Measurements from ENCODE around the genes CCDC144A and NT5M.

- RRBS = no CpG with 5 or more reads among the region's 8 CpGs
CAGE:
- cytosol, long polyA plus RNA = no peak
- long polyA plus RNA = no peak
- nucleus, long polyA plus RNA = no peak
These were observed 16.8 kb upstream of the TRPV2 start for GRCh38 chr17:16398436-16399138.

DNA sequence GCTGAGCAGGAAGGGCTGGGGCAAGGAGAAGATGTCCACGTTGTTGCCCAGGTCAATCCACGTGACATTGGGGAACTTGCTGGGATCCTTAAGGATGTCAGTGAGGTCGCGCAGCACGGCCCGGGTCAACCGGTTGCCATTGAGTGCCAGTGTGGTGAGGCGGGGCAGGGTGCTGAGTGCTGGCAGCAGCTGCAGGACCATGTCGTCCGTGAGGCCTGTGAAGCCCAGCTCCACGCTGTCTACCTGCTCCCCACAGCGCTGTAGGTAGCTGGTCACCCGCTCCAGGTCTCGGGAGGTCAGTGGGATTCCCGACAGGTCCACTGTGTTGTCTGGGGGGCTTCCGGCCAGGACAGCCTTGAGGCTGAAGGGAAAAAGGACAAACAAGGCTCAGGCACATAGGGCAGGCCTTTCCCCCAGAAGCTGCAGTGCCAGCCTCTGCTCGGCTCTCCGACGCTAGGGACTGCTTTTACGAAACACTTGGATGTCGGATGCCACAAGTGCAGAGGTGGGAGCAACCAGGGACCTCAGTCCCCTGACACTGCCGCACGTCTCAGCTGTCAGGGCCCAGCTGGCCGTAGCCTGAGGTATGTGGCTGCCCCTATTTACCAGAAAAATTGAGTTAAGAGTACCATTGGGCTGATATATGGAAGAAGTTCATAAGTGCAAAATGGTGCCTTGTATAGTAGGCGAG is 28.5 kb downstream of the TRPV2 start:
- RRBS = no CpG with 5 or more reads among the region's 25 CpGs
CAGE:
- cytosol, long polyA plus RNA = no peak
- long polyA plus RNA = no peak
- nucleus, long polyA plus RNA = no peak

GRCh38 chr17:16490984-16491730 is 836 bp downstream of the LRRC75A start:
- RRBS = 7% methylated on average over 13 of the region's 34 CpGs
CAGE:
- cytosol, long polyA plus RNA = no peak
- long polyA plus RNA = no peak
- nucleus, long polyA plus RNA = no peak

- RRBS = no CpG with 5 or more reads among the region's 24 CpGs
CAGE:
- cytosol, long polyA plus RNA = no peak
- long polyA plus RNA = no peak
- nucleus, long polyA plus RNA = no peak
These were observed at the start of gene CCDC144A for GRCh38 chr17:16690101-16690528. Gene CCDC144A (plus strand): TSS chr17:16690241.

- RRBS = no CpG with 5 or more reads among the region's 4 CpGs
CAGE:
- cytosol, long polyA plus RNA = no peak
- long polyA plus RNA = no peak
- nucleus, long polyA plus RNA = no peak
These were observed 4.2 kb upstream of the TNFRSF13B start for GRCh38 chr17:16976100-16976622.

DNA sequence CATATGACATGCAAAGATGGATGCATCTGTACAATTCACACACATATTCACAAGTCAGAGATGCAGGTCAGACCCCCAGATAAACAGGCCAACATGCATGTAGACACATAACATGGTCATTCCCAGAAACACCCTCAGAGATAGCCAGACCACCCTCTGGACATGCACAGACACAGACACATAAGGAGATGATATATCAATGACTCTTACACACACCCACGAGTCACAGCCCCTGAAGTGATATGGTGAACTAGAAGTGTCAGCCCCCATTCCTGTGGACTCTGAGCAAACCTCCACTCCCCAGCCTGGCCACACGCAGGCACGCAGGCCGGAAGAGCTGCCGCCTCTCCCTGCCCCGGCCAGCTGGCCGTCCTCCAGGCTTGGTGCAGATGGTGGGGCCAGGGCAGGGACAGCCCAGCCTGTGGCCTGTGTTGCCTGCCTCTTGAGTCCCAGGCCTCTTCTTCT is 10.3 kb upstream of the MPRIP start:
- RRBS = no CpG with 5 or more reads among the region's 7 CpGs
CAGE:
- cytosol, long polyA plus RNA = no peak
- long polyA plus RNA = no peak
- nucleus, long polyA plus RNA = no peak

- RRBS = no CpG with 5 or more reads among the region's 10 CpGs
CAGE:
- cytosol, long polyA plus RNA = no peak
- long polyA plus RNA = no peak
- nucleus, long polyA plus RNA = no peak
These were observed 32.3 kb downstream of the PLD6 start for GRCh38 chr17:17173838-17174185.

DNA sequence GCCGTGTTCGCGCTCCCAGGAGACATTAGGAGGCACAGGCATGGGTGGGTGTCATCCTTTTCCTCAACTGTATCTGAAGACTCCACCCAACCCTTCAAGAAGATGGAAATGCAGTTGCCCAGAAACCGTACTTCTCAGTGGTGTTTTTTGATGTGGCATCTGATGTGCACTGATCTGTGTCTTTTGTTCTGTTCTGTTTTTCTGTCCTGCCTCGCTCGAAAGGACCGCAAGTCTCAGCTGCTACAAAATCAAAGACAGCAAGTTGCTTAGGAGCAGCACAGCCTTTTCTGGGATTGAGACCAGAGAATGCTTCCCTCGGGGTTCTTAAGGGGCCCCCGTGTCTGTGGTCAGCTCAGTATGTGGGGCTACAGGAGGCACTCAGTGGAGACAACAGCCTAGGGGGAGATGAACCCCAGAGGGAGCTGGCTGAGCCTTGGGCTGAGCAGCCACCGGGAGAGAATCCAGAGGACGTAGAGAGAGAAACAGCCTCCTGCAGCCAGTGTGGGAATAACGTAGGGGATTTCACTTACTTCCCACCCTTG is 24.0 kb downstream of the PLD6 start:
- RRBS = no CpG with 5 or more reads among the region's 12 CpGs
CAGE:
- cytosol, long polyA plus RNA = no peak
- long polyA plus RNA = no peak
- nucleus, long polyA plus RNA = no peak

- RRBS = no CpG with 5 or more reads among the region's 18 CpGs
CAGE:
- cytosol, long polyA plus RNA = no peak
- long polyA plus RNA = no peak
- nucleus, long polyA plus RNA = no peak
These were observed 8.8 kb downstream of the FLCN start for GRCh38 chr17:17227990-17228813.

GRCh38 chr17:17302821-17303449 is at the start of gene NT5M:
Gene NT5M (plus strand): TSS chr17:17303373.
- RRBS = under 1% methylated on average over 27 of the region's 49 CpGs
CAGE:
- cytosol, long polyA plus RNA = no peak
- long polyA plus RNA = no peak
- nucleus, long polyA plus RNA = no peak

GRCh38 chr17:17392131-17392446 is 84.7 kb upstream of the MED9 start:
- RRBS = 97% methylated on average over 2 of the region's 12 CpGs
CAGE:
- cytosol, long polyA plus RNA = no peak
- long polyA plus RNA = no peak
- nucleus, long polyA plus RNA = no peak

DNA sequence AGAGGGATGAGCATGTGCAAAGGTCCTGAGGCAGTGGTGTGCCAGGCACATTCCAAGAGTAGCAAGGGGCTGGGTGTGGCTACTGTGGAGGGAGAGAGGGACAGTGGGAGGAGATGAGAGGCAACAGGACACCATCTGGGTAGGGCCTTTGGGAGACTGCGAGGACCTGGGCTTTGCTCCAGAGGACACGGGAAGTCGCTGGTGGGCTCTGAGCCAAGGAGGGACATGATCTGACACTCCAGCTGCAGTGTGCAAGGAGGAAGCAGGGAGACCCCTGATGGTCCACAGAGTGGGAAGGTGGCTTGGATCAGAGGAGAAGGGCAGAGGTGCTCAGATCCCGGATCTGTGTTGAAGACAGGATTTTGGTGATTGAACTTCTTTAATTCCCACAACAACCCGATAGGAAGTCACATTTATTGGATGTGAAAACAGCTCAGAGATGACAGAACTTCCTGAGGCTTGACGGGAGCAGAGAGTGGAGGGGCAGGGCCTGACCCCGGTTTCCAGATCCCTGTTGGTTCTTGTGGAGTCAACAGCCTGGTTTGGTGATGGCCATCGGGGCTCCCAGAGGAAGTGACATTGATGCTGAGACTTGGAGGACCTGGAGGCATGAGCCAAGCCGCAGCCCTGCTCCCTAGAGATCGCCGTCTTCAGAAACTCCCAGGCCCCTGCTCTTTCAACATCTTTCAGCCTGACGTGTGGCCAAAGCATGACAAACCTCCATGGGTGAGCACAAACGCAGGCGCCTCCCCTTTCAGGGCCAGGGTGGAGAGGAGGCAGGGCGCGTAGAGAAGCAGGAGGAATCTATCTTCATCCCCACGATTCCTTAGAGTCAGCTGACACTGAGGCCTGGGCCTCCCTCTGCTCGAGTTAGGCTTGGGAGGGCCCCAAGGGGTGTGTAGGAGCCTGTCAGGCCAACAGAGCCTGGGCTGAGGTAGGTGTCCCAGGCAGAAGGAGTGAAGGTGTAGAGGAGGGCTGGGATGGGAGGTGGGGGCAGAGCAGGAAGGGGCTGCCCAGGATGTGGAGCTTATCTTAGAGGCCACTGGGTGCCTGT is 56.3 kb upstream of the MED9 start:
- RRBS = no CpG with 5 or more reads among the region's 18 CpGs
CAGE:
- cytosol, long polyA plus RNA = no peak
- long polyA plus RNA = no peak
- nucleus, long polyA plus RNA = no peak

DNA sequence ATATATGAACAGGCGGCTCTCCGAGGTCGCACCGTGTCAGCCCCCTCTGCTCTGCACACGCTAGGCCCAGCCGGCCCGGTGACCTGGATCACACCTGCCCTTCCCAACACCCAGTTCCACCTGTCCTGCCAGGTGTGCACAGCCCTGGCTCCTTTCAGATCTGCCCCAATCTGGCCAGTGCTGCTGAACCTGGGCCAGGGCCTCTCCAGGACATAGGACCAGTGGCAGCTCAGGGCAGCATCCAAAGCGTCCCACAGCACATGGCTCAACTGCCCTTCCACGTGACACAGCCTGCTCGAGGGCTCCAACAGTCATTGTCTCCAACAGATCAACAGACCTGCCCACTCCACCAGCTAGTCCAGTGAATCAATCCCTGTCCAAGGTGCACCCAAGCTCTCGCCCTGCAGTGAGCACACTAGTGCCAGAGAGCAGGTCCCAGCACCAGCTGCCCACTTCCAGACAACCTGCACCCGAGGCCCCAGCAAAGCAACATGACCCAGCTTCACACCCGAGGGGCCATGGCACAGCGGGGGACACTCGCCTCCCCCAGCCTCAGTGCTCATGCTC is 33.0 kb upstream of the RASD1 start:
- RRBS = no CpG with 5 or more reads among the region's 15 CpGs
CAGE:
- cytosol, long polyA plus RNA = no peak
- long polyA plus RNA = no peak
- nucleus, long polyA plus RNA = no peak

DNA sequence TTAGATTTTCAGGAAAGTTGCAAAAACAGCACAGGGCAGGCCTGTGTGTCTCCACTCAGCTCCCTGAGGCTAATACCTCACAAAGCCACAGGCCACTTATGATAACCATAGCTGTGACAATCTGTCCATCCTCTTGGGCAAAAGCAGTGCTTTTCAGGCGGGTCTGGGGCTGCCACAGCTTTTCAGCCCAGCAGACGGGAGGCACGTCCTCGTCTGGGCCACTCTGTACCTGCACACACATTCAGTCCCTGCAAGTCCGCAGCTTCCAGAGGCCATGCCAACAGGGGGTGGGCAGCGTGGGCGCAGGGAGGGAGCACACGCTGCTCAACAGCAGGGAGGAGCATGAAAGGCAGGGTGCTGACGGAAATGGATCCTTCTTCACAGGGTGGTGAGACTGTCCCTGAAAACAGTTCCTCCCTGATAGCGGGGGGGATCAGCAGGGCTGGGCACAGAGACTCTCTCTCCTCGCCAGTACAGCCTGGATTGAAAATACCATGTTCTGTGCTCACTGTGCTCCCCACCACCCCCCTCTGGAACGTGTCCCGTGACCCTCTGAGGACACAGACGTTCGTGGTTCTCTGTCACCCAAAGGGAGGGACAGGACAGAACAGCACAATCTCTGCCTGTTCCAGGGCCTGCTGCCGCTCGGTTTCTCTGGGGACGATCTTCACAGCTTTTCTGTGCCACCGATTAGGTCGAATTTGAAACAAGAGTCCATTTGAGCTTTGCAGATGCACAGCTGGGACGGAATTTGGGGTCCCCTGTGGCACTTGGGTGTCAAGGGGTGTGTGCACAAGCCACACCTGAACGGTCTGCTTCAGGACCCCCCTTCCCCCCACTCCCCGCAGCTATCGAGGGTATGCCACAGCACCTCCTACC is 41.6 kb downstream of the PEMT start:
- RRBS = no CpG with 5 or more reads among the region's 24 CpGs
CAGE:
- cytosol, long polyA plus RNA = no peak
- long polyA plus RNA = no peak
- nucleus, long polyA plus RNA = no peak

GRCh38 chr17:17551266-17551782 is 40.2 kb downstream of the PEMT start:
- RRBS = no CpG with 5 or more reads among the region's 13 CpGs
CAGE:
- cytosol, long polyA plus RNA = no peak
- long polyA plus RNA = no peak
- nucleus, long polyA plus RNA = no peak

DNA sequence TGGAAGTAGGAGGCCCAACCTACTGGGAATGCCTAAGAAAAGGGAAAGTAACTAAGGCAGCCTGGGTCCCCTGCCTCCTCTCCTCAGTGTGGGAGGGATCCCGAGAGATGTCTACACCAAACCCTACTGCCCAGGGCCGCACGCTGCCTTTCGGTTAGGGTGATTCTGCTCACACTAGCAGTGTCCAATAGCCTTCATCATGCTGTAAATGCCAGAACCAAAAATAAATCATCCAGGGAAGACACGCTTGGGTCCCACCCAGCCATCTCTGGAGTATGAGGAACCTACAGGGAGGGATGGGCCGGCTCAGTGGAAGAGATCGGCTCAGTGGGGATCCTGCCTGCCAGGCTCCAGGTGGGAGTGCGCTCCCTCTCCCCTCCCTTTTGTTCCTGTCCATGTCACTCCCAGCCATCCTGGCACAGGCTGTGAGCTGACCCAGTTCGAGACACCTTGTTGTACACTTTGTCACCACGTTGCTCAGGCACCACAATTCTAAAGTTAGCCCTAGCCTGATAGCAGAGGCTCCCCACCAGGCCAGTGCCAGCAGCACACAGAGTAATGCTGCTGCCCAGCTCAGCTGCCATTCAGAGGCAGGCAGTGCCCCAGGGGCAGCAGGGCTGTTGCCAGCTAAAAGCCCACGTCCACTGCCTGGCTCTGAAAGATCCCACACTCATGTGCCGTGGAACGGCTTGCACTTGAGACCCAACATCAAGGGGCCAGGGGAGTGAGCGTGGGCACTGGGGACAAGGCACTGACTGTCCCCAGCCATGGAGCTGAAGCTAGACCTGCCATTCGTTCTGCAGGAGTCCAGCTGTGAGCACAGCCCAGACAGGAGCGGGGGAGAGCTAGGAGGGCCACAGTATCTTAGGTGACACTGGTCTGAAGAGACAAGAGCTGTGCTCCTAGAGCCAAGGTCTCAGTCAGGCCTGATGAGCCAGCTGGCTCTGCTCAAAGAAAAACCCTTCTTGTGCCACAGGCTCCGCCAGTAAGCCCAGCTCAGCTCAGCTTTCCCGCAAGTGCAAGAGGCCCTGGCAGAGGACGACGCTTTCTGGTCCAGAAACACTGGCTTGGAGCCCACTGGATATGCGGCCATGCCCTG is 24.3 kb downstream of the PEMT start:
- RRBS = no CpG with 5 or more reads among the region's 21 CpGs
CAGE:
- cytosol, long polyA plus RNA = no peak
- long polyA plus RNA = no peak
- nucleus, long polyA plus RNA = no peak

DNA sequence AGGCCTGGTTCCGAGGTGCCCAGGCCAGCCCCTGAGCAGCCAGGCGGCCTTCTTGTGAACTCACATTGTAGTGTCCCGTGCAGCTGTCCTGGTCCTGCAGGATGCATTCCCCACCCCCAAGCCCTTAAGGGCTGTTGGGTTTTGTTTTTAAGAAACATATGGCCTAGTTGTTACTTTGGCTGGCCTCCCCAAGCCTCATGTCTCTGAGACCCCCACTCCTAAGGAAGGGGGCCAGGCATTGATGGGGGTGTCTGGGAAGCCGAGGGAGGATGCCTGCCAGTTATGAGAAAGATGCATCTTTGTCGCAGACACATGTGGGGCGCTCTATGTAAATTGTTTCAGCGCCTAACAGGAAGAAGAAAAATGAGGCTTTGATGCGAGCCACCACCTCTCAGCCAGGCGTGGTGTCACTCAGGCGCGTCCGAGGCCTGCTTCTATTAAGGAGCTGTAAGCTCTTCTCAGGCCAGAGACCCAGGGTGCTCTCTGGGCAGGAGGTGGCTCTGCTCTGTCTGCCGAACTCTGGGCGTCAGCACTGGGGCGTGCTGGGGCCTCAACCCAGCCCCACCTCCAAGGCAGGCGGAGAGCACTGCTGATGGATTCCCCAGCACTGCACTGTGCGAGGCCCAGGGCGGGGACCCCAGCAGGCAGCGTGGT is 70.6 kb downstream of the SREBF1 start:
- RRBS = no CpG with 5 or more reads among the region's 19 CpGs
CAGE:
- cytosol, long polyA plus RNA = no peak
- long polyA plus RNA = no peak
- nucleus, long polyA plus RNA = no peak

DNA sequence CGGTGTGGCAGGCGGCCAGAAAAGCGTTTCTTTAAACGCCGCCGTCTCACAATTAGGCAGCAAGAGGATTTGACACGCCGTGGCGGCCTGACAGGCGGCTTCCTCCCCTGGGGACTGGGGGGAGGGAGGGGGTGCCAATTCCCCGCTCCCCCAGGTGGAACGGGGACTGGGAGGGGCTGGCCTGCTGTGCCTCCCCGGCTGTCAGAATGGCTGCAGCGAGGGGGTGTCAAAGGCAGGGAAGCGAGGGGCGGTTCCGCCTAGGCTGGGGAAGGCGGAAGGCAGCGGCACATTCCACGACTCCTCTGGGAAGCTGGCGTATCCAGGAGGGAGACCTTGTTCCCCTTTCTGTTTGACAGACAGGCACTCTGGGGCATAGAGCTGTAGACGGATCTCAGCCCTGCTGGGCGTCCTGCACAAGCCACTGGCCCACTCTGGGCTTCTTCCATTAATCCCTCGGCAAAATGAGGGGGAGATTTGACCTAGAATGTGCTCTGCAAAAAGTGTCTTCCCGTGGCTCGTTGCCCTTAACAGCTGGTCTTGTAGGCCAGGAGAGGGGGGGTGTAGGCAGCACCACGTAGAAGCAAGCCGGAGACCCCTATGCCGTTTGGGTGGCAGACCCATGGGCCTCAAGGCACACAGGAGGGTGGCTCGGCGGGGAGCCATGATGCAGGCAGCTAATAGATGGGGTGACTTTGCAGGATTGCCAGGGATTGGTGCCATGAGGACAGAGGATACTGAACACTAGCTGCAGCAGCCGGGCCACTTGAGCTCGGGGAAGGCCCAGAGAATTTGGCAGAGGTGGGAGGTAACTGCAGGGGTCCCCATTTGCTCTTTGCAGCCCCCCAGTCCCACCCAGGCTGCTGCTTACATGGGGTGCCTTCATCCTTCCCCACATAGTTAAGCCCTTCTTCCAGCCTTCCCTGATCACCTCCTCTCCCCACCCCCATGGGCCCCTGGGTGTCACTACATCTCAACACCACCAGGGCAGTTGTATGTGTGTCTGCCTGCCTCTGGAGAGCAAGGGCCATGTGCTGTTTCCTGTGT is 52.4 kb downstream of the SREBF1 start:
- RRBS = no CpG with 5 or more reads among the region's 33 CpGs
CAGE:
- cytosol, long polyA plus RNA = no peak
- long polyA plus RNA = no peak
- nucleus, long polyA plus RNA = no peak

DNA sequence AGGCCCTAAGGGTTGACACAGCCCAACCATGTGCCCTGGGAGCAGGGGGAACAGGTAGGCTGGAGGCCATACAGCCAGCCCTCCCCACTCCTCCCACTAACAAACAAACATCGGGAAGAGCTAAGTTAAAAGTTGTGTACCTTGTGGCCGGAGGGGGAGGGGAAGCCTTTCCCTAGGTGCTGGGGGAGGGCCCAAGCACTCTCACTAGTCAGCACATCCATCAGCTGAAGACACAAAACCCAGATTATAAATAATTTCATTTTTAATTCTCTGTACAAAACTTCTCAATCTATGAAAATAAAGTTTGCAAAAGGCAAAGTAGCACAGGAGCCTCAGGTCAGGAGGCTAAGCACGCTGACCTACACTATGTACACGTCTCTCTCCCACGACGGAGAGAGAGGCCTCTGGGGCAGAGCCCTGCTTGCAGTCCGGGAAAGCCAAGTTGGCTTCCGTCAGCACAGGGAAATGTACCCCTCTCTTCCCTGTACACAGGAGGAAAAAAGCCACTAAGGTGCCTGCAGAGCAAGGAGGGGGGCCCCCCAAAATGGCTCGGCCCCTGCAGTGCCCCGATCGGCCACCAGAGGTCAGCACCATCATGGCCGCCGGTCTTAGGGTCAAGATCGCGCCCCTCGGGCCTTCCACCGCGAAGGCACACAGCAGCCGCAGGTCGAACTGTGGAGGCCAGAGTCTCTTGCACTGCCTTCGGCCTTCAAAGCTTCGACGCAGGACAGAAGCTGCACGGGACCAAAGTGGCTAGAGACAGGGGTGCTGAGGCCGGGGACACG is 24.8 kb downstream of the SREBF1 start:
- RRBS = 88% methylated on average over 2 of the region's 26 CpGs
CAGE:
- cytosol, long polyA plus RNA = no peak
- long polyA plus RNA = no peak
- nucleus, long polyA plus RNA = no peak

DNA sequence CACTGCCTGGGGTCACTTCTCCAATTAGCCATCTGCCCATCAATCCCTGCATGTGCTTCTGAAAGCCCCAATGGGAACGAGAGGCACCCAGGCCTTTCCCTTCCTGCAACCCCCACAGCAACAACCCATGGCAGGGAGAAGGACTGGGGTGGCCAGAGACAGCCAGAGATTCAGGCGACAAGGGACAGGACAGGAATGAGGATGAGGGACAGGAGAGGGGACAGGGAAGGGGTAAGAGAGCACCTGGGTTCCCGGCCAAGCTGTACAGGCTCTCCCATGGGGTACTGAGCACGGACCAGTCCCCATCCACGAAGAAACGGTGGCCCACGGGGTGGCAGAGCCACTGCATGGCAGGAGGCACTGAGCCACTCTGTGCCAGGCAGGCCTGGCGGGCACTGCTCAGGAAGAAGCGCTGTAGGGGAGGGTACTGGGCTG is 21.2 kb downstream of the SREBF1 start:
- RRBS = no CpG with 5 or more reads among the region's 9 CpGs
CAGE:
- cytosol, long polyA plus RNA = no peak
- long polyA plus RNA = no peak
- nucleus, long polyA plus RNA = no peak

Measured in IMR-90 (cell line).